ENCODE measurements around a stretch of chr15.

- PRO-cap = no peak
- RRBS, 2 experiments = no CpG with 5 or more reads among the region's 16 CpGs
Measured at GRCh38 chr15:91953978-91954862, 100.7 kb downstream of the SLCO3A1 start.

DNA sequence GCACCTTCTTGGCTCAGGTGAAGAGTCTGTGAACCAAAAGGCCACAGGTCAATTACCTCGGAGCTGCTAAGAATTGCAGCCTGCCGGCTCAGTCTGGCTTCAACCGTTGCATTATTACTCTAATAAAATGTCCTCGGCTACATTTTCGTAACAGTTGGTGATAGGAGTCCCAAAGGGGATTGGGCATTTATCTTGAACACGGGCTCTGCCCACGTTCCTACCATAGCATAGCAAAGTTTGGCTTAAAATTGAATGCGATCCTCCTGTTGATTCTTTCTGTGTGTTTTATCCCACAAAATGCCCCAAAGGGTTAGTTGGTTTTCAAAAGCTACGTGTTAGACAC is 176.3 kb downstream of the SLCO3A1 start:
- PRO-cap = no peak
- RRBS, 2 experiments = no CpG with 5 or more reads among the region's 9 CpGs

DNA sequence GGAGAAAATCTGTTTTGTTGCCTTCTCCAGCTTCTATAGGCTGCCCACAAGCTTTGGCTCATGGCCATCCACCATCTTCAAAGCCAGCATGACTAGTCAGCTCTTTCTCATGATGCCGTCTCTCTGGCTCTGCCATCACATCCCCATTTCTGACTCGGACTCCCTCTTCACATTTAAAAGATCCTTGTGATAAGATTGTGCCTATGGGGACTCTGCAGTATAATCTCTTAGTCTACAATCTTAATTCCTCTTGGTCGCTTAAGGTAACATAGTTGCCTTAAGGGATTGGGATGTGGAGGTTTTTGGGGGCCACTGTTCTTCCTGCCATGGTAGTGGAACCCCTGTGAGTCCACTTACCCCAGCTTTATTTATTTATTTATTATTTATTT is 235.1 kb downstream of the SLCO3A1 start:
- PRO-cap = no peak
- RRBS, 2 experiments = no CpG with 5 or more reads among the region's 3 CpGs

GRCh38 chr15:92521680-92522023 is 128.0 kb downstream of the ST8SIA2 start:
- PRO-cap = no peak
- RRBS, 2 experiments = no CpG with 5 or more reads among the region's 6 CpGs

DNA sequence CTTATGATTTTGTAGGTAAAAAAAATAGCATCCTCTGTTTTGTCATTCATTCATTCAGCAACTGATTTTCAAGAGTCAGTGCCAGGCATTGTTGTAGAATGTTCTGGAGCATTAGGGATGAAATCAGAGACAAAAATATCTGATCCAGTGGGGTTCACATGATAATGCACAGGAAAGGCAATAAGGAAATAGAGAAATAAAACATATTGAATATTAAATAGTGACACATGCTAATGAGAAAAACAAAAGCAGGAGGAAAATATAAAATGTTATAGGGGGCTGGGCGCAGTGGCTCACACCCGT is 116.4 kb downstream of the FAM174B start:
- PRO-cap = no peak
- RRBS, 2 experiments = no CpG with 5 or more reads among the region's 2 CpGs

GRCh38 chr15:92809004-92809303 is 91.2 kb upstream of the CHD2 start:
- PRO-cap = no peak
- RRBS, 2 experiments = under 1 to 2% methylated on average over 10 to 14 of the region's 29 CpGs

DNA sequence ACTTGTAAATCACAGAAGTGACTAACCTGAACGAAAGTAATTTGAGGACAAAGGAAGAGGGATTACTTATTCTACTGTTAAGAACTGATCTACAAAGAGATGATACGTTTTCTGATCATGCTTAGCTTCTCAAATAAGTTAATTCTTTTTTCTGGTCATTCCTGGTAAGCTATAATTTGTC is 80.4 kb upstream of the CHD2 start:
- PRO-cap = no peak
- RRBS, 2 experiments = no CpG with 5 or more reads among the region's 2 CpGs

- PRO-cap = unidirectional peak, plus-strand start at chr15:92882829
- RRBS, 2 experiments = 2% methylated on average over 32 to 42 of the region's 82 CpGs
Measured at GRCh38 chr15:92882487-92883110, 17.5 kb upstream of the CHD2 start.

- PRO-cap = bidirectional peak, plus-strand start at chr15:92904511, minus-strand start at chr15:92904197
- RRBS, 2 experiments = 0% methylated on average over 6 of the region's 31 CpGs; no CpG with 5 or more reads in 1 of the 2 experiments
Measured at GRCh38 chr15:92903604-92904375, 3.7 kb downstream of the CHD2 start.

- PRO-cap = no peak
- RRBS, 2 experiments = no CpG with 5 or more reads among the region's 11 CpGs
Measured at GRCh38 chr15:92908900-92909846, 9.0 kb downstream of the CHD2 start.

DNA sequence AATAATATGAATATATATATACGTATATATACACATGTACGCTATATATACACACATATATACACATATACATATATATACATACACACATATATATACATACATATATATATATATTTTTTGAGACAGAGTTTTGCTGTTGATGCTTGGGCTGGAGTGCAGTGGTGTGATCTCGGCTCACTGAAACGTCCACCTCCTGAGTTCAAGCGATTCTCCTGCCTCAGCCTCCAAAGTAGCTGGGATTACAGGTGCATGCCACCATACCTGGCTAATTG is 18.6 kb downstream of the CHD2 start:
- PRO-cap = no peak
- RRBS, 2 experiments = no CpG with 5 or more reads among the region's 5 CpGs

DNA sequence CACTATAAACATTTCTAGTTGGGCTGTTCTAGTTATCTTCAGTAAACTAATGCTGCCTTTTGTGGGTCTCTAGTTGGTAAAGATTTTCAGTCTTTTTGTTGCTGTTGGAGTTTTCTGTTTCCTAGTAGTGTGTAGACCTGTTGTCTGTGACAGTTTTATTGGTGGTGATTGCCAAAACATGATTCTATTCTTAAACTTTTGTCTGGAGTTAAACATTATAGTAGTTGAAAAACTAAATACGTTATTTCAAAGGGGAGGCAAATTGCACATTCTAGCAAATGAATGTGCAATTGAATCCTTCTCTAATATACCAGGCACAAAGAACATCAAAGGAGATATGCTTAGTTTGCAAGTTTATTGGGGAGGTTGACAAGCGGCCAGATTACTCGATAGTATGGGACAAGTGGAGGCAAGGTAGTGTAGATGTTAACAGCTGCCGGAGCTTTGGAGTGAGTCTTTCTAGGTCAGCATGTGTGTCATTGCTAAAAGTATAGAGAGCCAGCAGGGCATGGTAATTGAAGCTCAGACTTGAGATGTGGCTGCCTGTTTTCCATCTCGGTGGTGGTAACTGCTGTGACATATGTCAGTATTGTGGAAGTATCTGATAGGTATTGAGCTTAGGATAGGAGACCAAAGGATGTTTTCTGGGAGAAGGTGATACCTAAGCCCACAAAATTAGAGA is 20.6 kb downstream of the CHD2 start:
- PRO-cap = no peak
- RRBS, 2 experiments = no CpG with 5 or more reads among the region's 5 CpGs

DNA sequence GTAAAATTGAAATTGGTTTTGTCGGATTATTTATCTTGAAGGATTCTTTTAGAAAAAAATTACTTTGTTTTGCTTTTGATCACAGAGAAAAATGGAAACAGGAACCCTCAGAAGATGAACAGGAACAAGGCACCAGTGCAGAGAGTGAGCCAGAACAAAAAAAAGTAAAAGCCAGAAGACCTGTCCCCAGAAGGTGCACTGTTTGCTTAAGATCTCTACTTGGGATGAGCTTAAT is 37.2 kb downstream of the CHD2 start:
- PRO-cap = no peak
- RRBS, 2 experiments = no CpG with 5 or more reads among the region's 1 CpG

GRCh38 chr15:92985362-92985885 is 85.3 kb downstream of the CHD2 start:
- PRO-cap = no peak
- RRBS, 2 experiments = no CpG with 5 or more reads among the region's 11 CpGs

DNA sequence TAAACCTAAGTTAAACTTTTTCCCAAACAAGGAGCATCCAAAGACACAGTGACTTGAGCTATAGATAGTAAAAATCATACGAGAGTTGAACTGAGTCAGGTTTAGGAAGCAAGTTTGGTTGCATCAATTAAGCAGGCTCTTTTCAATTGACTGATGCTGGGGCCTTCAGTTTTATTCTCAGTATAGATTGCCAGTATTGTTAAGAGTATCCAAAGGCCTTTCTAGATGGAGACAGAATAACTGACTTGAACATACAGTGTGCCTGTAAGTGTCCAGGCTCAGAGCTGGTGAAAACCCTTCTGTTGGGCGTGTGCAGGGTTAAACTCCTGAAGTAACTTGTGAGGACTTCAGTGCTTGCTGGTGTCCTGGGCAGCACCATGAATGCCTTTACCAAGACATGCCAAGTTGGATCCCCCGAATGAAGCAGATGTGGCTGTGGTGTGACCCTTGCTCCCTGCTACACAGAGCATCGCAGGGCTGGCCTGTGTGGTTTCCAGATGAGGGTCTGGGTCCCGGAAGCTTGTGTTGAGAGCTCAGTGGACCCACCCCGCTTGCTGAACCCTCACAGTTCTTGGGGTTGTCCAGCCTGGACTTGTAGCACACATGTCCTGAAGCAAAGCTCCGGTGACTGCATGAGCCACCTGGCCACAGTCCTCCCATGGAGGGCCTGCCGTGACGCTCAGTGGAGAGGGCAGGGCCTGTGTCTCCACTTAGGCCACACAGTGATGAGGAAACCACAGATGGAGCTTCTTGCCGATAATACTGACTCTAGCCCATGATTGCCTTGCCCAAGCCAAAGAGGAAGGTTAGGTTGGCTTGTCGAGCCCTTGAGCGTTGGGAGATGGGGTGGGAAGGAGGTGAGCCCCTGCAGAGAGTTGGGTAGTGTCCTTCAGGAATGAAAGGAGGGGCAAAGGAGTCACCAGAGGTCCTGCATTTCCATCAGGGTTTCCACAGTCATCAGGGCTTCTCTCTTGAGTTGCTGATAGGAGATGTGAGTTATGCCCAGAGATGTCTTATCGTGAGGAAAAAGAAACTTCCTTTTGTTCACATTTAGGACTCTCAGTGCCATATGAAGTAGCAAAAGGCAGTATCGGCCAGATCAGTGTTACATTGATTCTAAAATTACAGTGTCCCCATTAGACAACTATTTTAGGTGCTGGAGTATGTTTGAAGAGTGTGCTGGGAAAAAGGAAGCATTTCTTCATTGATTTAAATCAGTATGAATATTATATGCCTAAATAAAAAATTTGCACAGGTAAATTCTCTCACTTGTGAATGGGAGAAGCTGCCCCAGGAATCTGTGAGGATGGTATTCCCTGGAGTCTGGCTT is 62.6 kb downstream of the RGMA start:
- PRO-cap = no peak
- RRBS, 2 experiments = 98% methylated on average over 2 of the region's 14 CpGs; no CpG with 5 or more reads in 1 of the 2 experiments

GRCh38 chr15:93070864-93071967 is 17.8 kb downstream of the RGMA start:
- PRO-cap = bidirectional peak, plus-strand start at chr15:93071803, minus-strand start at chr15:93071705
- RRBS, 2 experiments = no CpG with 5 or more reads among the region's 30 CpGs

DNA sequence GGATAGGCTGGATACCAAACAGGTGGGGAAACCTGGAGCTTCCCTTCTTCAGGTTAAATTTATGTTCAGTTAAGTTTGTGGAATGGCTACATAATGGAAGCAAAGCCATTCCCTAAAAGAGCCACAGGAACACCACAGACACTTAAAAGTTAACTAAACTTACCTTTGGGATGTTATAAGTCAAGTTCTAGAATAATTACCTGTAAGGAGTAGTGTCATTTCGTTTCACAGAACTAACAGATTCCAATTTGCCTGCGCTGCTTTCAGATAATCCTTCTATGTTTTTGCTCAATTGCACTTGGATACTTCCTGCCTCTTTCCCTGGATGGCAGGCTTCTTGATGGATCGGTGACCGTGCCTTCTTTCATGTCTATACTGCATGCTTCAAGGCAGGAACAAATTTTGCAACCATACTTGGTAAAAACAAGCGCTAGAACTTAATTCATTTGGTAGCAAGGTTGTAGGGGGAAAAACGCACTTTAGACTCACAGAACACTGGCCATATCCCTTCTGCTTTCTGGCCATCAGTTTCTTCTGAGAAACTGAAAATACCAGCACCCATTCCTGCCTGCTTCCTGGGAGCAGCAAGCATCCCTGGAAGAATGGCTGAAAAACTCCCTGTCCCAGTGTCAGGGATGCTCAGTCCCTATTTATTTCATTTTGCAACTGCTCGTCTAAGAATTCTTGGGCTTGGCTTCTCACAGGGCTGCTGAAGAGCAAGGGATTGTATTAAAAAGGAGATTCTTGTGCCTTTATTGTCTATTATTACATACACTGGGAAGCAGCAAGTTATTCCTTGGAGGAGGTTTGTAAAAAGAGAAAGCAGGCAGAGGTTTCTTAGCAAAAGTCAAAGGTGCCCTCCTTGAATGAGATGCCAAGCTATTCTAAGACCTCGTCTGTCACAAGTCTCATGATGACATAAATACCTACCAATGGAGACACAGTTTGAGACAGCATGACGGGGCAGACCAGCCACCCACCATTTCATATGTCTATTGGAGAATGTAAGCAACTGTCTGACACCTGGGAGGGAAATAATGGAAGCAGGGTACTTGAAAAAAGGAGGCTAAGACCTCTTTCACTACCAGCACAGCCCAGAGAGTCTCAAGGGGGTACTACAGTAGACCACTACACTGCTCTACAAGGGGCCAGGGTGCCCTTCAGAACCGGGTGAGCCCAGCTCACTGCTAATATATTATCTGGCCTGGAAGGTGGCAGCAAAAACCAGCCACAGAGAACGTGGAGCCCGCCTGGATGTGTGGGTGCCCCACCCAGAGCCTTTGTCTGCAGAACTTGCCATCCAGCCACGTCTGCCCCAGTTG is 2.5 kb downstream of the RGMA start:
- PRO-cap = no peak
- RRBS, 2 experiments = no CpG with 5 or more reads among the region's 13 CpGs

DNA sequence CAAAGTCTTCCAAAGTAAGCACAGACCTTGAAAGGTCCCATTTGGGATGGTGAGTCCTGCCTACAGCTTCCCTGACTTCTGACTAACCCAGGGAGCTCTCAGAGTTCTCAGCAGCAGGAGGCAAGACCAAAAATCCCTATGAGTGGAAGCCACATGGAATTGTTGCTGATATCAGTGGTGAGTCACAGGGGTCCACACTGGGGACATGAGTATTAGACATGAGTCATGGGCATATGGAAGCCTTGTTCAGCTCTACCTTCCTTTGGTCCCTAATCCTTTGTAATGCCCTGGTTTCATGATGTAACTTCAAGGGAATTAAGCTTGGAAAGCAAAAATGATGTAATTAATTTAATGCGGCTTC is 176.0 kb upstream of the RGMA start:
- PRO-cap = no peak
- RRBS, 2 experiments = no CpG with 5 or more reads among the region's 1 CpG

GRCh38 chr15:93614731-93615214 is 525.8 kb upstream of the RGMA start:
- PRO-cap = no peak
- RRBS, 2 experiments = no CpG with 5 or more reads among the region's 7 CpGs

GRCh38 chr15:93900400-93900840 is 330.9 kb upstream of the MCTP2 start:
- PRO-cap = no peak
- RRBS, 2 experiments = 100% methylated on average over 2 of the region's 17 CpGs; no CpG with 5 or more reads in 1 of the 2 experiments

All from astrocyte (in vitro differentiated cells and primary cell).